PFSK-1 (cell line): ENCODE results near the gene CAMSAP2.

DNA sequence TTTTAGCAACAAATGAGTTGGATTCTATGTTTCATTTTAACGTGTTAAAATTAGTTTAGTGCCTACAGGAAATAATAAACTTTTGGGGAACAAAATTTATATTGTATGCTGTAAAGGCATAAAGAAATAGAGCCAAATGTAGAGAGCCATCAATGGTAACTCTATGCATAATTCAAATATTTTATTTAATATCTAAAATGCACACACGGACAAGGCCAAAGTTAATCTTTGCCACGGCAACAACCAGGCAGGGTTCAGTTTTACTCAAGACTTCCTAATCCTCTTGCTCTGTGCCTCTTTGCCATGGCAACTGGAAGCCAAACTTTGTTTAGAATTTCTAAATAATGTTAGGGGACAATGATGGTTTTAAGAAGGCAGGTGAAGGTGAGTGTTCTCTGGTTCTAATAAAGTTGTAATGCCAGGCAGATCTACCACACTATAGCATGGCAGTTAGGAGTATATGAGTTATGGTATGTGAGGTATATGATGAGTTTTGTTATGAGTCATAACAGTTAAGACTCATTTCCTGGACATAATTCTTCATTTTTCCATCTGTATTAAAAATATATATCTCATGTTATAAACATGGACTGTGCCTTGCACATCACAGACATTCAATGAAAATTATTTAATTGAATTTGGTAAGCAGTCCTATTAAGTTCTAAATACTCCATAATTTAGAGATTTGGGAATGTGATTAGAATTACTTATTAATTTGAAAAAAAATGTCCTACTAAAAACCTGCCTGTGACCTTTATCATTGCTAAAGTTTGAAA, 2.7 kb downstream of the PTPRC start:
- RRBS: no CpG with 5 or more reads among the region's 3 CpGs

- RRBS: no CpG with 5 or more reads among the region's 4 CpGs
Measured at GRCh38 chr1:198656241-198656914, 17.5 kb downstream of the PTPRC start.

DNA sequence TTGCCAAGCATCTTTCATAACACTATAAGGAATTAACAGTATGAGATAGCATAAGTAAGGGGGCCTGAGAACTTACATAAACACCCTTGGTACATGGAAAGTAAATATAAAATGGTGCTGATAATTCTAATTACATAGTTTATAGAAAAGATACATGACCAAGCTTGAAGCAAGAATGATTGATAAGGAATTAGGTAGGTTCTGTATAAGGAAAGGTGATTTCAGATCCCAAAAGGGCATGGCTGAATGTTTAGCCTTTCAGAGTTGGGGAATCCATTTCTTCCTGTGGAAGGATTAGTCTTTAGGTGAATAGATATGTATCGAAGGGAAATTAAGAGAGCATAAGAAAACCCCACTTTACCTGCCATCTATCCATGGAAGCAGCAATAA, 29.7 kb downstream of the PTPRC start:
- RRBS: no CpG with 5 or more reads among the region's 1 CpG

DNA sequence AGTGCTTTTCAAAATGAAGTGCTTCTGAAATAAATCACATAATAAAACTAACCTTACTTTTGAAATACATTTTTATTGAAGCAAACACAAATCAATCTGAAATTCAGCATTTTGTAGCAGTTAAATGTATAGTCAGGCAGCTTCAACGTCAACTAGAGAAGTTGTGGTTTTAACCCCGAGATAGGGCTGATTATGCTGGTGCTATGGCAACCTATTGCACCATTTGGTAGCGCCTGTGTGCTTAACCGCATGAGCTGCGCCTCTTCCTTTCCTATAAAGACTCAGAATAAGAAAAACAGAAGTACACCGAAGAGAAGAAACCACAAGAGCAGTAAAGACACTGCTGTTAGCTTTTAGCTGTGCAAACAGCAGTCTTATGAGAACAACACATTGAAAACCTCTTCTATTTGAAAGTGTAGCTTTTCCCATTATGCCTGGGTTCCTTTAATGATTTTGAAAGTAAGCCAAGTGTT, 43.0 kb downstream of the PTPRC start:
- RRBS: no CpG with 5 or more reads among the region's 6 CpGs

DNA sequence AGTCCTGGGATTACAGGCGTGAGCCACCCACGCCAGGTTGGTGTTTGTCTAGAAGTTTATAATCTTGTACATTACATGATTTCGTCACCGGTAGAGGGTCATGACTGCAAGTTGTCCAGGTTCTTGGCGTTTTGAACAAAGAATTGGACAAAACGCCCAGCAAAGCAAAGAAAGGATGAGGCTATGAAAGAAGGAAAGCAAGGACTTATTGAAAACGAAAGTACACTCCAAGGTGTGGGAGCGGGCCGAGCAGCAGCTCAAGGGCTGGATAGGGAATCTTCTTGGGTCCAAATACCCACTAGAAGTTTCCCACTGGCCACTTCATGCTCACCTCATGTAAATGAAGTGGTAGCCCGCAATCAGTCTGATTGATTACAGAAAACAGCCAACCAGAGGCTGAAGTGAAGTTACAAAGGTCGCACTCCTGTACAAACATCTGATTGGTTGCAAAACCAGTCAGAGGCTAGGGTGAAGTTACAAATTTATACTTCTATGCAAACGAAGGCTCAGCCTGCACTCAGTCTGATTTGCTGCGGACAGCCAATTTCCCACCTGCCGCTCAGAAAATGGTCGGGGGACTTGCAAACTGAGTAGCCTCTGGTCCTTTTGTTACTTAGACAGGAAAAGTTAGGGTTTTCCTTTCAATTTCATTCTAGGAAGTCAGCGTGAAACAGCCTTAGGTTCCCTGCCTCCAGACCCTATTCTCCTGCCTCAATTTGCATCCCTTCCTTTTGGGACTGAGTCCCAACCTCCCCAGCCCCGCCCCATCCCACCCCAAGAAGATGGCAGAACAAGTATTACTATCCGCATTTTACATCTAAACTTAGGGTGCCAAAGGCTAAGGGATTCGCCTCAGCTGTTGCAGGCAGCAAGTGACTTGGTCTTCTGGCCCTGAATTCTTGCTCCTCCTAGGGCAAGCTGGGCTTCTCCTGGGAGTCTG, 161.7 kb upstream of the NR5A2 start:
- RRBS: no CpG with 5 or more reads among the region's 19 CpGs

DNA sequence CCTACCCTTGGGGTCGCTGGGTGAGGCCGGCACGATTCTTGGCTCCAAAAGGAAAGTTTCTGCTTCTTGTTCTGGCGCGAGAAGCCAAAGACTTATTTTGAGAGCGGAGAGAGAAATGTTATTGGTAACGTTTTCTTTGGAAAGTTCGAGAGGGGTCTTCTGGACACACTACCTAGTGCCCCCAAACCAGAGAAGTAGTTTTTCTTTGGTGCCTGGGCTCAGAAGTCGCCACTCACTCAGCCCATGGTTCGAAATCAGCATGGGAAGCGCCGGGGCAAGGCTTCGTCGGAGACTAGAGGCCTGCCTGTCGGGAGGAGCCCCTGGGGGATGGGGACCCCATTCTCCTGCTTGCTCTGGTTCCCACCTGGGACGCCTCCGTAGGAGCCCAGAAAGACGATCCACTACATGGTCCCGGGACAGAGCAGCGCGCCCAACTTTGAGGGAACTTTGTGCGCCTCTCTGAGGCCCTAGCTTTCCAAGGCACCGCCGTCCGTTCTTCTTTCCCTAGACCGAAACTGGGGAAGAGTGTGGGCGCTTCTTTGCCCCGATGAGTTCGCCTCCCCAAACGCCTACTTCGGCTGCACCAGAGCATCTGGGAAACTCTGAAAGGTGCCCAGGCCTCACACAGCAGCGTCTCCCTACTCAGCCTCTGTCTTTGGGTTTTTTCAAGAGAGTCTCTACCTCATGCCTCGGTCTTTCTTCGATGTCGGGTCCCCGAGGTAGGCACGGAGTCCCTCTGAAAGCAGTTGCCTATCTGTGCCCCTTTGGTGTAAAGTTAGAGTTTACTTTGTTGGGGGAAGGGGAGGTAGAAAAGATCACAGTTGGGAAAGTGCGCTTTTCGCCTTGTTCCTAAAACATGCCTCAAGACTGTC, 13.9 kb downstream of the NR5A2 start:
- RRBS: no CpG with 5 or more reads among the region's 39 CpGs

GRCh38 chr1:200127941-200128477, 100.5 kb downstream of the NR5A2 start:
- RRBS: no CpG with 5 or more reads among the region's 7 CpGs

- RRBS: no CpG with 5 or more reads among the region's 12 CpGs
Measured at GRCh38 chr1:200233402-200233918, 176.4 kb downstream of the ZNF281 start.

- RRBS: no CpG with 5 or more reads among the region's 5 CpGs
Measured at GRCh38 chr1:200670443-200670821, 725 bp upstream of the DDX59 start.

GRCh38 chr1:200738769-200739286, at the start of gene CAMSAP2:
Gene CAMSAP2, plus strand, starts transcription at chr1:200738893.
- RRBS: 1% methylated on average over 28 of the region's 56 CpGs

DNA sequence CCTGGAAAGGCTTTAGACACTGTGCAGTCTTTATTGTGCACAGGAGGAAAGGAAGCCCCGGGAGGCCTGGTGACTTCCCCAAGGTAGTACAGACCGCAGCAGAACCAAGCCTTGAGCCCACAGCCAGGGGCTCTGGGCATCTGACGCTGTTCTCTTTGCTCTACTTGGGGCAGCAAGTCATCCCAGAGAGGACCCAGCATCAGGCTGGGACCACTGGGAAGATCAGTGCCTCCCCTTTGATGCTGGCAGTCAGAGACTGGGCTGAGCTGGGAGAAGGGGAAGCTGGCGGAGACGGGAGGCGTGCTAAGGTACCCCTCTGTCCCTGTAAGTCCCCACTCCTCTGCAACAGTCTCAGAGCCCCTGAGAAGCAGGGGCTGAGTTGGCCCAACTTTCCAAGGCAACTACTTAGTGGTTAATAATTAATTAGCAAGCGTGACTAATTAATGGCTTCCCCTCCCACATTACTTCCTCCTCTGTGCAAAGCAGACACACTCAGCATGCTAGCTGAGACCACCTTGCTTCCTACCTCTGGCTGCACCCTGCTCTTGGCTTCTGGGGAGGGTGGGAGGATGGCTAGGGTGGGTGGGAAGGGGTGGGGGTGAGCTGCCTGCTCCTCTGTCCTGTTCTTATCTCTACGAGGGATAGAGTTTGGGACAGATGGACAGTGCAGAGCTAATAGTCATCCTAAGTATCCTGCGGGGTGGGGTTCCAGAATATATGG, 1.2 kb downstream of the INAVA start:
- RRBS: no CpG with 5 or more reads among the region's 9 CpGs

DNA sequence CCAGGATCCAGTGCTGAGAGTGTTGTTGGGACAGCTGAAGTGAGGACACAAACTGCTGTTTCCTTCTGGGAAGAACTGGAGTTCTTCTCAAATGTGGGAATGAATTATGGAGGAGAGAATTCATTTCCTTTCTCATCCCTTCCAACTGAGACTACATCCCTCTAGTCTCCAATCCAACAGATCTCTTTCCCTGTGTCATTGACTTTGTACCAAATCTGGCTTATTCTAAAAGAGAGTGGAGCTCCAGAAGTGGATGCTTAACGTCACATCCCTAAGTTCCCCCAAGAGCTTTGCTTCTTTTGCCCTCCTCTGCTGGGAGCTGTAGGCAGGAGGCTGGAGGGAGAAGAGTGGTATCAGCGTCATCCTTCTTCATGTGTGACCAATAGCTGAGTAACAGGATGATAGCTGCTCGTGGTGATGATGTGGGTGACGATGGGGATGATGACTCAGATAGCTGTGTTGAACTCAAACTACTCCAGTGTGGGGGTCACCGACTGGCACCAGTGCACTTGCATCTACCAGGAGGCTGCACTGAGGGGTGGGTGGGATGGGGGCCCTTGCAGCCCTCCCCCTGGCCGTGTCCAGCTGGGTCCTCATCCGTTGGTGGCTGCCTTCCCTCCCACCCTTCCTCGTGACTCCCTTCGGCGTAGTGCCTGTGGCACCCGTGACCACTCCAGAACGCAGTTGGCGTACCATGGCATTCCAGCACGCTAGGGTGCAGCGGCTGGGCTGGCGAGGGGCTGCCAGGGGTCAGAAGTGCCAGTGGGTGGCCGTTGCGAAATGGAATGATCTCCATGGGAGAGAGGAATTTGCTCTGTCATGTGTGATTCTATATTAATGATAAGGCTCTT, 1.0 kb downstream of the IGFN1 start:
- RRBS: no CpG with 5 or more reads among the region's 18 CpGs

- RRBS: no CpG with 5 or more reads among the region's 12 CpGs
Measured at GRCh38 chr1:201268556-201269152, 14.7 kb upstream of the PKP1 start.

- RRBS: no CpG with 5 or more reads among the region's 10 CpGs
Measured at GRCh38 chr1:201301727-201302388, 18.6 kb downstream of the PKP1 start.

- RRBS: no CpG with 5 or more reads among the region's 3 CpGs
Measured at GRCh38 chr1:201355893-201356351, 21.6 kb downstream of the TNNT2 start.

GRCh38 chr1:201356352-201356704, 21.2 kb downstream of the TNNT2 start:
- RRBS: no CpG with 5 or more reads among the region's 9 CpGs

- RRBS: no CpG with 5 or more reads among the region's 13 CpGs
Measured at GRCh38 chr1:201374580-201375597, 2.6 kb downstream of the TNNT2 start.

DNA sequence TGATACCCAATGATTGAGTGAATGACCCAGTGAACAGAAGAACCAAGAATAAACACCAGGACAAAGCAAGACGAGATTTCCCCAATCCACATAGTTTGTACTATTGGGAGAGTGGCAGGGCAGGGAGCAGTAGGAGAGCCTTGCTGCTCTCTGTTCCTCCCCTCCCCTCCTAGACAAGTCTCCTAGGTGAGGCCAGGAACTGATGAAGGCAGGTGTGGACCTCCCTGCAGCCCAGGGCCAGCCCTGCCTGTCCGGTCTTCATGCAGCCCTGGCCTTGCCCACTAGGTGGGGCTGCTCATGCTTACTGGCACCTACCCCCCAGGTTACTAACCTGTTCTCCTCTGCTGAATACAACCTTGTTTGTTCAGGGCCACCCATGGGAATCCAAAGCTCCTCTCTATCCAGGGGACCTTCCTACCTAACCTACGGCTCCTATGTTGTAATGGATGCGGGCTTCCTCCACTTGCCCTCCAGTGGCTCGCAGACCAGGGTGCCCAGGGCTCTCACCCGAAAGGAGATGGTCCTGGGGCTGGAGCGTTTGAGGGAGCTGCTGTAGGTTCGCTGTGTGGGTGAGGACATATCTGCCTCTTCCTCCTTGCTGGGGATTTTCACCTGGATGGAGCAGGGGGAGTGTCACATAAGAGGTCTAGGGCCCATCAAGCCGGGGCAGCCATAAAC, 7.9 kb upstream of the TNNT2 start:
- RRBS: no CpG with 5 or more reads among the region's 9 CpGs

DNA sequence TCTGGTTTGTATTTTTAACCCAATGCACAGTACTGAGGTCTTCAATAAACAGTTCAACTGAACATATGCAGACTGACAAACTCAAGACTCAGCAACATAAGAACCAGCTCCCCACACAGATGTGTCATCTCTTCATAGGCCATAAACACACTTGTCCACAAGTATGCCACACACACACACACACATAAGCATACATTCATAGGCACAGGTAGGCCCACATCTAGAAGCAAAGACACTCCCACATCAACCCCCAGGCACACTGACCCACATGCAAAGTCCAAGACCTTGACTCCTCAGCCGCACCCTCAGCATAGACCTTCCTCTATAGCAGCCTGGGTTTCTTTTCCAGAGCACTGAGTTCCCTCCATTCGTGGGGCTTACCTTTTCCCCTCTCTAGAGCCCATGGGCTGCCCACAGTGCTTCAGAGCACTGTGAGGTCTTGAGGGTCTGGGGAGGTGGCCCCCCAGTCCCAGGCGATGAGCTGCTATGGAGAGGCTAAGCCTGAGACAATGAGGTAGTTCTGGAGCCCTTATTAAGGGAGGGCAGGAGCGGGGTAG, 1.4 kb downstream of the LAD1 start:
- RRBS: no CpG with 5 or more reads among the region's 4 CpGs